GM12891 (cell line): ENCODE data around the gene KLHDC8A.

DNA sequence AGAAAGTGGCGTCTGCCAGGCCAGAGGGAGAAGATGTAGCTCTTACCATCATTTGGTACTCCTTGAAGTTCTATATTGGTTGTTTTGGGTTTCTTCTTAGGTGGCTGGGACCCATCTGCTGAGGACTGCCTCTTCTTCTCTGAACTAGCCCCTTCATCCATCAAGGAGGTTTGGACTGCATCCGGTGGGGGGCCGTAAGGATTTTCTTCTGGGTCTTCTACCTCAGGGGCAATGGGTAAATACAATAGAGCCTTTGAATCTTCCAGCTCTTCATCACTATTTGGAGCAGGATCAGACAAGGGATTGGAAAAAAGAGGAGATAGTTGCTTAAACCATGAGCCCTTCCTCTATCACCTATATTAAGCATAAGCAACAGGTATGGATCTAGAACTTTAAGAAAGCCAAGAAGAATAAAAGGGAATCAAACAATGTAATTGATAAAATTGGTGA lies 12.4 kb upstream of the TMEM81 start:
- RRBS, result no CpG with 5 or more reads among the region's 3 CpGs

GRCh38 chr1:205270704-205271225 lies 43.0 kb downstream of the TMCC2 start:
- RRBS, result no CpG with 5 or more reads among the region's 10 CpGs

DNA sequence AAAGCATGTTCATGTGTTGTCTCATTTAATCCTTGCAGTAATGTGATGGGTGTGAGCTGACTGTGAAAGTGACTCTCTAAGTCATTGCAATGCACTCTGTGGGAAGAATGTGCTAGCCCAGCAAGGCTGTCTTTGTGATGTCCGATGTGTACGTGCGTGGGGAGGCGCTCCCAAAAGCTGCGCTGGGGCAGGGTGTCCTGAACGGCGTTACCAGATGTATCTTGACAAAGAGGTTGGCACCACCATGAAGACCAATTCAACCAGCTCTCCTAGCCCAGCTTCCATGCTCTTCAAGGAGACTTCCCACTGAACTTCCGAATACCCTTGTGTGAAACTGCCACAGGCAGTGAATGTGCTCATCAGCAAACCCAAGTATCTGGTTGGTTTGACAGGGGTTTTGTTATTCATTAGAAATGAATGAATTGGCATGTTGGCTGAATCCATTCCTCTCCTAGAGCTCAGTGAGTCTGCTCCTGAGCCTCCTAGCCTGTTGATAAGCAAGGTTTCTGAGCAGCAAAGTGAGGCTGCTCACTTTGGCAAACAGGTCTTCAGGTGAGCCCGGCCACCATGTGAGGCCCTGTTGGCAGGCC lies 28.0 kb downstream of the NUAK2 start:
- RRBS, result no CpG with 5 or more reads among the region's 9 CpGs

- RRBS, result no CpG with 5 or more reads among the region's 26 CpGs
Observed at GRCh38 chr1:205356404-205357480, at the start of gene KLHDC8A. KLHDC8A (minus strand) TSS chr1:205356922.

GRCh38 chr1:205610865-205611891 lies 20.6 kb downstream of the ELK4 start:
- RRBS, result no CpG with 5 or more reads among the region's 5 CpGs

GRCh38 chr1:205613029-205613780 lies 18.6 kb downstream of the ELK4 start:
- RRBS, result no CpG with 5 or more reads among the region's 7 CpGs

DNA sequence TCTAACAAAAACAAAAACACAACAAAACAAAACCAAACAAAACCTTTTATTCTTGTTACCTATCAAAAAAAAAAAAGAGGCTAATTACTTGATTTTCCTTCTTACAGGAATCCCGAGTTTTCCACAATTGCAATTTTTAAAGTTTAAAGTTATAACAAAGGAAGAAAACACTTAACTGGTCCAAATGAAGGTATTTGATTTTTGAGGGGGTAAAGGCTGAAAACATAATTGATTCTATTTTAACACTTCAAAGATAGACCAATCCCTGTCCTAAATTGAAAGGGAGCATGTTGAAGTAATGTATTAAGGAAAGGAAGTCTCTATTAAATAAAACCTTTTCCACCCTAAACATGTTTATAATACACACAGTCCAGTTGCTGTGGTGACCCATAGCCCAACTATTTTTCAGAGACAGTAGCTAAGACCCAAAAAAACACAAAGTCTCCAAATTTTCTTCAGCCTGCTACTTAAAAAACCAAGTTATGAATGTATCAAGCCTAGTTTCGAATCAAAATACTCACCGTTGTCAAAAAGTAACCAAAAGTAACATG lies 1.7 kb downstream of the ELK4 start:
- RRBS, result no CpG with 5 or more reads among the region's 3 CpGs

DNA sequence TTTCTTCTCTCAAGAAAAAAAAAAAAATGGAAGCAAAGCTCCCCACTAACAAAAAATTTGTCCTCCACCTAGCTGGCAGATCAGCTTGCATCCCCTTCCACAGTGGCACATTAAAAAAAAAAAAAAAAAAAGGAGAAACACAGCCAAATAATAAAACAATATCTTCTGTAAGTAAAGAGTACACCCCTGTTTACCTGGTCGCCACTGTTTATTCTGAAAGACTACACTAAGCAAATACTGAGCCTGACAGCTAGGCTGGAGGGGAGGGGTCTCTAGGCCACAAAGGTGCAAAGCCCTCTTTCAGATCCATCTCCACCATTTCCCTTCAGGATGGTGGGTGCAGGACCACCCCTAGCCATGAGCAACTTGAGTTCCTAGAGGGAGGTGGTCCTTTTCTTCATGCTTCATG lies 22.7 kb upstream of the SLC45A3 start:
- RRBS, result no CpG with 5 or more reads among the region's 1 CpG

GRCh38 chr1:205714192-205715163 lies 34.2 kb upstream of the SLC45A3 start:
- RRBS, result no CpG with 5 or more reads among the region's 9 CpGs

DNA sequence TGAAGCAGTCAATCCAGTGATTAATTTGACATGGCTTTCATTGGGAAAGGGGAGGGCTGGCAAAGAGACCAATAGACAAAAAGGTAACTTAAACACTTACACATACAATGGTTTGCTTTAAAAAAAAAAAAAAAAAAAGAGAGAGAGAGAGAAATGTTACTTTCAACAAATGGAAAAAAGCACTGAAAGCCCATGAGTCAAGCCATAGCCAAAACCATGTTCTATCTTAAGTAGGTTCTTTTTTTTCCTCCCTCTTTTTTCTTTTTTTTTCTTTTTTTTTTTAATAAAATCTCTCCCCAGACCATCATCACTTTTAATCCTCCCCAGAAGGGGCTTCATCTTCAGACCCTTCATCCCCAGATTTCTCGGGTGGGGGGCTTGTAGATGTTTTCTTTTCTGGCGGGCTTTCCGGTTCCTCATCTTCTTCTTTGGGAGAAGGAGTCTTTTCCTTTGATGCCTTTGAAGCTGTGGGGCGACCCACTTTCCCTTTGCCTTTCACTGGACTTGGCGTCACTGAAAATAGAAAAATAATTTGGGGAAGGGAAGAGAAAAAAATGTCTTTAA lies 31.9 kb downstream of the NUCKS1 start:
- RRBS, result no CpG with 5 or more reads among the region's 5 CpGs

GRCh38 chr1:205826559-205826832 lies 13.5 kb upstream of the SLC41A1 start:
- RRBS, result no CpG with 5 or more reads among the region's 1 CpG

DNA sequence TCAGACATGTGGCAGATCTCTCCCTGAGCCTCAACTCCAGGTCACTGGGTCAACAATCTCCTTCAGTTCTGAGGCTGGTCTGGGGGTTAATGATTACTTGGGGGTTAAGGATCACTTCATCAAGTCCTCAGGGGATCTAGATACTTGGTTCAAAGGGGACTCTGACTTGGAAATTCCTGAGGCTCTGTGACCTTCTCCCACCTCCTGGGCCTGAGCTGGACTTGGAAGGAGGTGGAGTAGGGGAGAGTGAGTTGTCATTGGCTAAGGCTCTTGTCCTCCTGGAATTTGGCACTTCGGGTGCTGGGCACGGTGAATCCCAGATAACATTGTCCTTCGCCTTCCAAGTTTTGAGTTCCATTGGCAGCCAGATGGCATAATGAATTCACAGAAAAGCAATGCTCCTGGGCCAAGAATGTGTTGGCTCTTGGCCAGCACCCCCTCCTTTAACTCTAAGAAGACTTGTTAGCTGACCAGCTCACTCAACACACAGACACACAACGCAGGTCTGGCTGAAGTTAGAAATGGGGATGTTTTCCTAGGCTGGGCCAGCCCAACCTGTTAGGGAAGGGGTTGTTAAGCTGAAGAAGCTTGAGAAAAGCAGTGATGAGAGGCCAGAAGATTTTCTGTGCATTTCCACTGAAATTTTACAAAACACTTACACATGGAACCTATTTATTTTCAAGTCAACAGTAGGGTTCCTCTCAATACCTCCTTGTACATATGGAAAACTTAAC lies 29.7 kb downstream of the SLC26A9 start:
- RRBS, result no CpG with 5 or more reads among the region's 4 CpGs

GRCh38 chr1:205947022-205947376 lies 3.7 kb upstream of the SLC26A9 start:
- RRBS, result no CpG with 5 or more reads among the region's 4 CpGs

DNA sequence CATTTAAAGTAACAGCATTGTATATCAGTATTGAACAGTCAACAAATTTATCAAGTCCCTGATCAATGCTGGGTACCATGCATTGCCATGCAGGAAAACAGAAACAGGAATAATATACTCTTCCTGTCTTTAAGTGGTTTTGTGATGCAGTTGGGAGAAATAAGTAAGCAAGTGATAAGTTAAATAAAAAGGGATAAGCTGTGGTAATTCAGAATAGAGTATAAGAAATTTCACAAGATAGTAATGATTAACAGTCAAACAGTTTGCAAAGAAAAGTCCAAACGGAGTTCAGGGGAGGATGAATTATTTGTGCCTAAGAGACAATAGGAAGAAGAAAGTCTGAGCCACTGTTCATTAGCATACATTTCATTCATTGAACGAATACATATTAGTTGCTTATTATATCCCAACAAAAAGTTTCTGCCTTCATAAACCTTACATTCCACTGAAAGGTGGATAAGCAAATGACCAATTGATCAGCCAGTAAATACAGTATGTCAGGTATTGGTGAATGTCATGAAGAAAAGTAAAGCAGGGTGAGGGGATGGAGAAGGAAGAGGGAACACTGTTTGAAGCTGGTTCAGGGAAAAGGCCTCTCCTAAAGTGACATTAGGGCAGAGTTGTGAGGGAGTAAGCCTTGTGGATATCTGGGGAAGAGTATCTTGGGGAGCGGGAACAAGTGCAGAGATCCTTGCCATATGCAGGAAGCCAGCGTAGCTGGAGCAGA lies 38.9 kb upstream of the IKBKE start:
- RRBS, result no CpG with 5 or more reads among the region's 4 CpGs

DNA sequence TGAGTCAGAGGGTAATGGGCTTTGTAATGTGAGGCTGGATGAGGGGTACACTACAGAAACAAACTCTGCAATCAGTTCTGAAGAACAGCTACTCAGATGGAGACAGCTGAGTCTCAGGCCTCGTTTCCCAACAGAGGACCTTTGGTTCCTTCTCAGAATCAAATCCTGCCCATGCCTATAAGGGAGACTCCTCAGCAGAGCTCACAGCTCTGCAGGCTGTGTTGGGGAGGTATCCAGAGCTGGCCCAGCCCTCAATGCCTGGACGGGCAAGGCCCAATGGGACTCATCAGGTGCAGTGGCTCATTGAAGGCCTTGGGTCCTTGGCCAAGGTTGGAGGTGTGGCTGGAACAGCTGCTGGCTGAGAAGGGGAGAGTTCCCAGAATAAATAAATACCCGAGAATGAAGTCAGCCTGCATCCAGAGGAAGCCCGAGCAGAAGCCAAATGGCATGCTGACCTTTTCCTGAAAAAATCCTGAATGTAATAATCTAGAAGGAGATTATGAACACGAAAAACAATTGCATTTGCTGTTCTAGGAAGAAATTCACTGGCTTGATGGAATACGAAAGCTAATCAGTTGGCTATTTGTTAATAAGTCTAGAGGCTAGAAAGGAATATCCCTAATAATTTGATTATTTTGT lies 25.2 kb upstream of the IKBKE start:
- RRBS, result no CpG with 5 or more reads among the region's 6 CpGs

GRCh38 chr1:206458068-206459141 lies 11.9 kb upstream of the IKBKE start:
- RRBS, result no CpG with 5 or more reads among the region's 15 CpGs

DNA sequence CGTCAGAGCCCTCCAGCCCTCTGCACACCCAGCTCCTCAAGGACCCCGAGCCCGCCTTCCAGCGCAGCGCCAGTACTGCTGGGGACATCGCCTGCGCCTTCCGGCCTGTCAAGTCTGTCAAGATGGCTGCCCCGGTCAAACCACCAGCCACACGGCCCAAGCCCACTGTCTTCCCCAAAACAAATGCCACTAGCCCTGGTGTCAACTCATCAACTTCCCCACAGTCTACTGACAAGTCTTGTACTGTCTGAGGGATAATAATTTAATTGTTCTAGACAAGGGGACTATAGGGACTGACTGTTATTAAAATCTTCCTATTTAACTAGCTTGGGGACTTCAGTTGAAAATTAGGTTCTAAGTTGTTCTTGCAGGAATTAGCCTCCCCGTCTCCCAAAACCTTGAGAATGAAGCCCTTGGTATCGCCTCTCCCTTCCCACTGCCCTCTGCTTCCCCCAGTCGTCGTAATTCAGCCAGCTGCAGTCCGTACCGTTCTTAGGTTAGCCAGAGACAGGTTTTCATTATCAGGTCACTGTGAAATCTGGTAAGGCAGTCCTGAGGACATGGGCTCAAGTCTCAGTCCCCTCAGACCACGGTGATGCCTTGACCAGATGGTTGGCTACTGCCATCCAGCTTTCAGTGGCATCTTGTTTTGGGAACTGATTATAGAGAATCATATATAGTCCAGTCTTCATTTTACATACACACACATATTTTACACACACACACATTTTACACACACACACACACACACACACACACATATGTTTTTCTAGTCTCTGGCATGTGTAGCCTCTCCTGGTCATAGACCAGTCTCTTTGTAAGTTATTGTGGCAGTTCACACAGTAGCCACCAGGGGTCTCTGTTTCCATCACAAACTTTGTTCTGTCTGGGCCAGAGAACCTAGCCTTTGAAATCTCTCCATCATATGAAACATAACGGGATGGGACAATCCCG lies 8.8 kb upstream of the IKBKE start:
- RRBS, result no CpG with 5 or more reads among the region's 19 CpGs

DNA sequence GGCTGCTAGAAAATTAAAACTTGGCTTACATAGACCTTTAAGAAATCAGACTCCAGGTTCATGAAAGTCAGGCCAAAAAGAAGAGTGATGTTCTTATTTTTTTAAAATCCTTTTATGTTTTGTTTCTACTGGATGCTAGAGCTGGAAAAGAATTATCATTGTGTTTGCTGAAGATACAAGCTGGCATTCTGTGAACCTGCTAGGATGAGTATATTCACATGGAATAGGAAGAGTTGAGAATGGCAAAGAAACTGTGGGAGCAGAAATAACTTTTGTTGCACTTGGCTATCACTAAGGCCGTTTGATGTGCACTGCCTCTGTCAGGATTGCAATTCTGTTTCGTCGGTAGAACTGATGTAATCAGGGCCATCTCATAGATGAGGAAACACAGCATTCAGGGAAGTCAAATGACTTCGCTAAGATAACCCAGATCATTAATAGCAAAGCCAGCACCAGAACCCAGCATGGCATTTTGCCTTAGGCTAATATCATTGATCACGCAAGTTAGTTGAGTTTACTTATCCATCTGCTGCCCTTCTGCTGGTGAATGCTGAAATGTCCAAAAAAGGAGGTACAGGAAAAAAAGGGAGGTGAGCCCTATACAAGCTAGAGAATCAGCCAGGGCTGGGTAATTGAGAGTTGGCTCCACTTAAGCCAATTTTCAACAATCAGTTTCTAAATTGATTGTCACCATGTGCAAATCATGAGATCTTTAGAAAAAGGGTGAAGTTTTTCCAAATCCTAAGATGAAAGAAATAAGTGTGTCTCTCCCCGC lies 7.5 kb downstream of the RASSF5 start:
- RRBS, result no CpG with 5 or more reads among the region's 6 CpGs

- RRBS, result 24% methylated on average over 7 of the region's 12 CpGs
Observed at GRCh38 chr1:206555384-206556136, 48.2 kb downstream of the RASSF5 start.

- RRBS, result no CpG with 5 or more reads among the region's 9 CpGs
Observed at GRCh38 chr1:206585058-206585557, 27.2 kb downstream of the EIF2D start.